Measurements from ENCODE around the gene KCTD12.

- PRO-cap = no peak
Observed at GRCh38 chr13:73063081-73063366, 4.2 kb downstream of the KLF5 start.

GRCh38 chr13:73618254-73618592 lies 559.4 kb downstream of the KLF5 start:
- PRO-cap = no peak

GRCh38 chr13:73907426-73908168 lies 848.8 kb downstream of the KLF5 start:
- PRO-cap = no peak

DNA sequence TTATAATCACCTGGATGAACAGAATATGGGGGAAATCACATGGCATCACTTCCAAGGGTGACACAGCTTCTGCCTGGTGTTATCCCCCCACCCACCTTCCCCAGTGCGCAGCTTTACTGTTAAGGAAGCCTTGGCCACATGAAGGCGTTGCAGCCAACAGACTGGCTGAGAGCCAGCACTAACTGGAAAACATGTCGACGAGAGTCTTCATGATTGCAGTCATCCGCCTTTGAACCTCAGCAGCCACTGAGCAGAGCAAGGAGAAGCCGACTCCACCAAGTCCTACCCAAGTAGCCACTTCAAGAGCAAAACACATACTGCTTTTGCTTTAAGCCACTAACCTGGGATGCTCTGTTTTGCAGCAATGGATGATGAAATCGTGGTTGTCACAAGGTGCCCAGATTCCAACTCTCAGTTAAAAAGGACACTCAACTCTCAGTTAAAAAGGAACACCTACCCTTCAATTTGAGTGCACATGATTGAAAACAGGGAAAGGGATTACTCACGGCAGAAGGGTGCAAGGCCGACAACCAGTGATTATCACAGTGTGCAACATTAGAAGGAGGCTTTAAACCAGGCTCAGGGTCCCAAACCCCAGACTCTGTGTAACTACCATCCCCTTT lies 926.3 kb downstream of the KLF5 start:
- PRO-cap = no peak

GRCh38 chr13:74047907-74048089 lies 989.0 kb downstream of the KLF5 start:
- PRO-cap = no peak

DNA sequence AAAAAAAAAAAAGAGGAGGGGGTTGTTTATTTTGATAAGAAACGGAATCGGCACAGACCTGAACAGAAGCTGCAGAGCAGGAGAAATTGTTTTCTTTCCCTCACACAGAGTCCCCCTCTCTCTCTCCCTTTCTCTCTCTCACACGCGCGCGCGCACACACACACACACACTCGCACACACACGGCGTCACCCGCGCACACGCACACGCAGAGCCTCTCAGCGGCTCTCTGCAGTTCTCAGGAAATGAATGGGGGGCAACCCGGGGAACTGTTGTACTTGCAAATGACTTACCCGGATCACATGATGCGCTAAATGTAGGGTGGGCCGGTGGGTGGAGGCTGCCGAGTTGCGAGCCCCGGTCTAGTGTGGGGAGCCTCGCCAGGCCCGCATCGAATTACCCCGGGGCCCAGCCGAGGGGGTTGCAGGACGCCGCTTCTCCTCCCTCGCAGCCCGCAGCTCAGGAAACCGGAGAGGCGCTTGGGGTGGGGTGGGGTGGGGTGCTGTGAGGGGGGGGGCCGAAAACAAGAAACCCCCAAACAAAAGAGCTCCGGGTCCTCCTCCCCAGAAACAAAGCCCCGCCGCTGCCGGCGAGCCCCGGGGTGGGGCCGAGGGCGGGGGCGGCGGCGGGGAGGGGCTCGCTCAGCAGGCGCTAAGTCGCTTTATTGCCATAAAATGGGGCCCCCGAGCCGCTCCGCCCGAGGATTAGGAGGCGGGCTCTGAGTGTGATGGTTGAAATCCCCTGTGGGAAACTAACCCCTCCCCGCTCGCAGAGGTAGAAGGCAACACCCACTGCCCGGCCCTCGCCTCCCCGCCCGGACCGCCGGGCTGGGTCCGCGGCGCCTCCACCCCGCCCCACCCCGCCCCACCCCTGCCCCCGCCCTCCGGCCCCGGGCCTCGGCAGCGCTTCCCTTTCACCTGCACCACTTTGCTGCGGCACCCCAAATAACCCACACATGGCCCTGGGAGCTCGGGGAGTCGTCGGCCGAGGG lies 1075.2 kb downstream of the KLF5 start:
- PRO-cap = bidirectional peak, plus-strand start at position 349 of the sequence, minus-strand start at position 135 of the sequence; unidirectional peak, minus-strand start at position 458 of the sequence; unidirectional peak, minus-strand start at position 577 of the sequence; unidirectional peak, minus-strand start at position 704 of the sequence

DNA sequence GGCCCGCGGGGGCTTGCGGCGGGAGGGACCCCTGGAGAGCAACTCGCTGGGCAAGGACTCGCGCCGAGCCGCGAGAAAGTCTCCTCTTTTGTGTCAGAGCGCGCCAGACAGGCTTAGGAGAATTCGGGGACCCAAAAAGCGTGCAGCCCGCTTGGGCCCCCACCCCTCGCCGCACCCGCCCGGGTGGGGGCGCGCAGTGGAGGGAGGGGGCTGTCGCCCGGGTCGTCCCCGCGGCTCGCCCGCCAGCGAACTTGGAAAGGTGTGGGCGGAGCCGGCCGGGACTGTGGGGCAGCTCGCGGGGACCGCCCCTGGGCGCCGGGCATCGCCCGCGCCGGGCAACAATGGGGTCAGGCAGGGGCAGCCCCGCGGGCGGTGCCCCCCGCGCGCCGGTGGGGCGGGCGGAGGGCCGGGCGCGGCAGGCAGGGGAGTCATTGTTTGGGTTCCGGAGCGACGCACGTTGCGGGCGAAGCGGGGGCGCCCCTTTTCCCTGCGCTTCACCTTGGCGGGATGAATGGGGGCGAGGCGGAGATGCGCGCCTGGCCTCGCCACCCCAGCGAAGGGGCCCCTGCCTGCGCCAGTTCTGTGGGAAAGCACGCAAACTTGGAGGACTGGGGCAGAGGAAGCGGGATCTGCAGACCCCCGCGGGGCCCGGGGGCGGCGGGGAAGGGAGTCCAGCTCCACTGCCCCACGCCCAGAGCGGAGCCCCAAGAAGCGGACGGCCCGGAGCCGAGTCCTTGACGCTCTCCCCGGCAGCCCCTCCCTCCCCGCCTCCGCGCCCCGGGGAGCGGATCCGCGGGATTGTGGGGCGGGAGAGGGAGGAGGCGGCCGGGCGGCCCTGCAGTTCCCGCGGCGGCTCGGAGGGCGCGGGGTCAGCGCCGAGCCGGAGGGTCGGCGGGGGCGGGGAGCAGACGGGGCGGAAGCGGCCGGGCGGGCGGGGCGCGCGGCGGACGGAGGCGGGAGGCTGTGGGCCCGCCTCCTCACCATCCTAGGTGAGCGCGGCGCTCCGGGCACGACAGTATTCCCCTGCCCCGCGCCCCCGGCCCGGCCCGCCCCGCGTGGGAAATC lies 1076.2 kb downstream of the KLF5 start:
- PRO-cap = bidirectional peak, plus-strand start at position 431 of the sequence, minus-strand start at position 241 of the sequence; bidirectional peak, plus-strand start at position 919 of the sequence, minus-strand start at position 856 of the sequence

DNA sequence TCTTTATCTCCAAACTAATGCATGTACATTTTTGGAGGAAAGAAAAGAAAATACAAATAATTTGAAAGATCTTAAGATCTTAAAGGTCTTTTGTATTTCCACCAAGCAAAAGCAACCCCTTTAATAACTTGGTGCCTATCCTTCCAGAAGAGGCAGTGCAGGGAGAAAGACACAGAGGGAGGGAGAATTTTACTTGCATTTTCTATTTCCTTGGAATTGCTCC lies 1143.2 kb downstream of the KLF5 start:
- PRO-cap = no peak

GRCh38 chr13:75312005-75313068 lies 169.6 kb downstream of the TBC1D4 start:
- PRO-cap = no peak

- PRO-cap = no peak
Observed at GRCh38 chr13:75391874-75392336, 90.1 kb downstream of the TBC1D4 start.

DNA sequence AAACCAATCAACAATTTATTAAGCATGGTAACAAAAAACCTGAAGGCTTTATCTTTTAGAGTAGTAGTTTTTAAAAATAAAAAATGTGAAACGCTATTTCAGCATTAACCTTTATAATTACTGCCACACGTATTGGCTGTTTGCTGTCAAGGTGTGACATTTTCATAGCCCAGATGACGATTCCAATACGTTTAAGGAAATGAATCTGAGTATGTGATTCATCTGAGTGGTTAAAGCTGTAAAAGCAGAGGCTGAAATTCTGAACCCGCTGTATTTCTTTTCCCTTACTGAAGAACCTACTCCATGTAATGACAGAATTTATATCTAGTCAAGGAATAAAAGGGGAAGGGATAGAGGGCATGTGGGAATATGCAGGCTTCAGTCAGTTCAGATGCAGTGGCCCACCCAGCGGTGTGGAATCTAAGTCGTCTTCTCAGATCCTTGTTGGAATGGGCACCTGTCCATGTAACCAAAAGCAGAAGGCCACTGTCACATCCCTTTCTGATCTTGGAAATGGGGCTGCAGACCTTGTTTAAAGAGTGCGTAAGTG lies 166.1 kb downstream of the LMO7 start:
- PRO-cap = no peak

GRCh38 chr13:75839705-75840192 lies 203.6 kb downstream of the LMO7 start:
- PRO-cap = no peak

DNA sequence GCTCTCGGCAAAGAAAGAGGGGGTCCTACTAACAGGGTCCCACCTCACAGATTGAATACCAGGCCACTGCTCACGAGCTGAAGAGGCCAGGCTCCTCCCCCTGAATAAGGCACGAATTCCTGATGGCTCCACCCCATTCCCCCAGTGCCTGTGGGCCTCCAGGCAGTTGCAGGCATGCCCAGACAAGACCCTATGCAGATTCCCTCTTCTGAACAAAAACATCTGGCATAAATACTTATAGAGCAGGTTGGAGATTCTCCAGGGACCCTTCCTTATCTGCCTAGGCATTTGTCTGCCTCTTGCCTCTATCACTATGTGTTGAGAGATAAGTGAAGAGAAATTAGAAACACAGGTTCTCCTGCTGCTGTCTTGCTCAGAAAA lies 364.2 kb downstream of the KCTD12 start:
- PRO-cap = no peak

DNA sequence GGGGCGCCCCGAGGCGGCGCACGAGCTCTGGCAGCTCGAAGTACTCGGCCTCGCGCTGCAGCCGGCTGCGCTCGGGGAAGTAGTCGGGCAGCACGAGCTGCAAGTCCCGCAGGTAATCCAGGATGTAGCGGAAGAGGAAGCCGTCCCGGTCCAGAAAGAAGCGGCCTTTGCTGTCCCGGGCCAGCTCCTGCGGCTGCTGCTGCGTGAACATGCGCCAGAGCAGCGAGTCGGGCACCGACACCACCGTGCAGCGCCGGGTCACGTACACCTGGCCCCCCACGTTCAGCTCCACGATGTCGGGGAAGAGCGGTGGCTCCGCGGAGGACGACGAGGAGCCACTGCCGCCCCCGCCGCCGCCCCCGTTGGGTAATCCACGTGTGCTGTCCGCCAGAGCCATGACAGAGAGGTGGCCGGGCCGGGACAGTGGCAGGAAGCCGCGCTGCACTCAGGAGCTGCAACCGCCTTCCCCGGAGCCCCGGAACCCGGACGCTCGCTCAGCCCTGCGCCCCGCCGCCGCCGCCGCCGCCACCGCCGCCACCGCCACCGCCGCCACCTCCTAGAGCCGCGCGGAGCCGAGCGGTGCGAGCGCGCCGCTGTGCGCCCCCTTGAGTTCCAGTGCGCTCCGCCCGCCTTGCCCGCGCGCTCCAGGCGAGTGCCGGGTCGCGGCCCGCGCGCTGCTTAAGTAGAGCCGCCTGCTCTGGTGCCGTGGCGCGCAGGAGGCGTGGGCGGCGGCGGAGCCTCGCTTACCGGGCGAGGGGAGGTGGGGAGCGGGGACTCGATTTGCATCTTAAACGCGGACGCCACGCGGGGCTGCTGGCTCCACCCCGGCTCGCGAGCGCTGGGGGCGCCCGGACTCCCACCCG lies at the start of gene KCTD12:
Gene KCTD12, minus strand, starts transcription at position 654 of the 863 bp plus-strand sequence.
- PRO-cap = bidirectional peak, plus-strand start outside the sequence, minus-strand start at position 840 of the sequence

GRCh38 chr13:77000763-77001691 lies 9.1 kb downstream of the CLN5 start:
- PRO-cap = no peak

DNA sequence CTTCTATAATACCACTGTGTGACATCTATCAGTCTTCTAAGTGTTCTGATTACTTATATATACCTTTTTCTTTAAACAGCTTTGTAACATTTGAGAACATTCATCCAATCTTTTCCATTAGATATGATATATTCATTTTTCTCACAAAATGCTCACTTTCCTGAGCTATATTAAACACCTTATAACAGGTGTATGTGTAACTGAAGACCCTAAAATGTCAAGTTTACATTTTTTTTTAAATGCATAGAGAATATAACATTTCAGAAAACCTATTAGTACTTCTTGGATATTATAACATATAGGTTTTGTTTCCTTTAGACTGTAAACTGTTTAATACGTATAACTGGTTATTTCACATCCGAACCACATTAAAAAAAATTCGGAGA lies 14.7 kb downstream of the CLN5 start:
- PRO-cap = no peak

DNA sequence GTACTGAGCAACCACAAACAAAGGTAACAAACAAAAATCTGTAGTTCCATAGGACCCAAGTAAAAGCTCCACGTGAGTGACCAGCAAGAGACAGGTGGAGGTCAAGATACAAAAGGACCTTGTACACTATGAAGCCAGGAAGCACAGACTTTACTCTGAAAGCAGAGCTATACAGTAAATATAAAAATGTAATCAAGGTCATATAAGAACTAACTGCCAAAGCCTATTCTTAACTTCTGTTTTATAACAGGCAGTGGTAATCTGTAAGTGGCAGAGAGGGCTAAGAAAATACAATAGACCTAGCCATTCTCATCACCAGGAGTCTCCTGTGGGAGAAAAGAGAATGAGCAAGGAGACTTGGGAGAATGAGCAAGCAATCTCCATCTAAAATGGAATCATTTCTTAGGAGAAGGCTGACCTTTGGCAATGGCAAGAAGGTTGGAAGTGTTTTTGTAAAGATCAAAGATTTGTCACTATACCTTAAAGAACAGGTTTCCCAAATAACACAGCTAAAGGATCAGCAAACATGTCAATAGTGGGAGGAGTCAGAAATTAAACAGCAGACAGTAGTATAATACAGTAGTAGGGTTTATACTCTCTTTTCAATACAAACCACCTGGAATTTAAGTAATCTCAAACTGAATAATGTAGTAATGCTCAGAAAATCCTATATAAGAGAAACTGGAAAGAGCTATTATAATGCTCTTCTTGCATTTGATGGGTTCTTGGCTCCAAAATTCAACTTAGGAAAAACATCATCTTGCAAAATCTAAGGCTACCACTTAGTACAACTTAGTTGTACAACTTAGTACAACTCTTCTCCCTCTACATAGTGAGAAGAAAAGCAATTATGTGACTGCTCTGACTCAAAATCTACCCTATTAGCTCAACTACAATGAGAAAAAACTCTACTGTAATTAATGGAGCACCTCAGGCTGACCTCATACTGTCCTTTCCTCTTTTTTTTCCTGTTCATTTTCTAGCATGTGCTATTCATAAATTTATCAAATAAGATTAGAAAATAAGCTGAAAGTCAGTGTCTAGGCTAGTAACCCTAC lies 12.4 kb downstream of the FBXL3 start:
- PRO-cap = no peak

DNA sequence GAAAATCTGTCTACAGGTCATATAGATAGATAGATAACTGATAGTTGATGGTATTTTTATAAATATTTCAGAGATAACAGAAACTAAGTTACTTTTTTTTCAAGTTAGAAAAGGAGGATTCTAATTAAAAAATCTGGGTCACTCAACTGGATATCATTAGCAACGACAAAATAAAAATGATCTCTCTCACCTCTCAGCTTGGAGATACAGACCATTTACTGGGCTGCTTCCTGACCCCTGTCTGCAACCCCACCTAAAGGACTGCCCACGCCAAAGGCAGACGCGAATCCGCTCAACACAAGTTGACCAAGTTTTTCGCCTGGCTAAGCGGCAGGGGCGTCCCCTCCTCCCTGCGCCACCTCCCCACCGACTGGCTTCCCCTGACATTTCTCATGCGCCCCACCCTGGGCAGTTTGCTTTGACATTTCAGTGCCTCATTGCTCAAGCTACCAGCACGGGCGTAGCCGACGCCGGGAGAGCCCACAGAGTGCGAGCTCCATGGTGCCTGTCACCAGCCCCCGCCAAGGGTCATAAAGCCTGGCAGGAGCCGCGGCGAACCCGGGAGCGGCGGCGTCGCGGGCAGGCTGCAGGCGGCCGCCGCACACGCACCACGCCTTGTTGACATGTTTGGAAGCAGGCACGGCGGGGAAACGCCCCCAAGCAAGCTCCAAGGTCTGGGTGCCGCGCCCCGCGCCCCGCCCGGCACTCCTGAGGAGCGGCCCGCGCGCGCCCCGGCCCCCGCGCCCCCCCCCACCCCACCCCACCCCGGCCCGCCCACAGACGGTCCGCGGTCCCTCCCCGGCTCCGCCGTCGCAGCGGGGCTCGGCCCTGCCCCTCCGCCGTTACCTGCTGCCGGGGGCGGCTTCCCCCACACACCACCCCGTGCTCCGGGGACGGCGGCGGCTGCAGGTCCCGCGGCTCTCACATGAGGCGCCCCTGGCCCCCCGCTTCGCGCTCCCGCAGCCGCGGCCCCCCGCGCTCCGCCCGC lies 684 bp downstream of the FBXL3 start:
- PRO-cap = bidirectional peak, plus-strand start at position 449 of the sequence, minus-strand start at position 357 of the sequence; bidirectional peak, plus-strand start at position 839 of the sequence, minus-strand start at position 605 of the sequence

GRCh38 chr13:77112781-77113693 lies 86.1 kb upstream of the FBXL3 start:
- PRO-cap = no peak

GRCh38 chr13:77155813-77156382 lies 128.9 kb upstream of the FBXL3 start:
- PRO-cap = no peak